ENCODE data around the gene AKR7A3.

DNA sequence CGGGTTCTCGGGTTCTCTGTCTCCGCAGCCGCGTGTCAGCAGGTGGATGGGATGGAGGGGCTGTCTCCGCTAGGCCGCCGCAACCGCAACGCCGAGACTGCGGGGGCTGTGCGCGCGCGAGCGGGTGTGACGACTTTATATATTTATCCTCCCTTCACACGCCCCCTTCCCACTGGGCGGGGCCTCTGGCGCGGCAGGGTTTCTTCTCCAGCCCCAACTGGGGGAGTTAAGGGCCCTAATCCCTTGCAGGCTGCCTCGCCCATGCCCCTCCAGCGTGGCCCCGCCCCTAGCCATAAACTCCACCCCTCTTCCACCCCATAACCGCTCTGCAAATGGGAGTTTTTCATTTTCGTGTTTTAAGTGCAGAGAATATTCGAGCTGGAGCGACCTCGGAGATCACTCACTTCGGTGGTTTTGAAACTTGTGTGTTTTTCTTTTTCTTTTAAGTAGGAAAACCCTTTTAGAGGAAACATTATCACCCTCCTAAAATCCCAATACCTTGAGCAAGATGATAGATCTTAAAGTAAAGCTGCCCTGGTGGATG lies 3.5 kb downstream of the IGSF21 start:
- PRO-cap, result no peak
- RAMPAGE, long total RNA, 4 experiments, result no peak in any of the 4 experiments

- PRO-cap, result no peak
- RAMPAGE, long total RNA, 4 experiments, result no peak in any of the 4 experiments
Observed at GRCh38 chr1:18119351-18119737, 11.7 kb downstream of the IGSF21 start.

- PRO-cap, result no peak
- RAMPAGE, long total RNA, 4 experiments, result no peak in any of the 4 experiments
Observed at GRCh38 chr1:18264684-18265123, 157.1 kb downstream of the IGSF21 start.

DNA sequence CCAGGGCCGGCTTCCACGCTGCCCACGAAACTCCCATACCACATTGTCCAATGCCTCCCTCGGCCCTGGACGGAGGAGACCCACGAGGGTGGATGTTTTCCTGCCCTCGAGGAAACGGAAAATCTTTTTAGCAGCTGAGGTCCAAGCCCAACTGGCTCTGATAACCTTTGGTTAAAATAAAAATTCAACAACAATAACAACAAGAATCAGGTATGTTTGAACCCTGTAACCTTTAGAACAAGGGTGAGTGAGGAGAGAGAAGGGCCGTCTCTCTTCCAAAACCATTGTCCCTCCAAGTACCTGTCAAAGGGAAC lies 4.0 kb upstream of the ALDH4A1 start:
- PRO-cap, result no peak
- RAMPAGE, long total RNA, 4 experiments, result start-site peak on the minus strand in 1 of 4 experiments, centred at position 129 of the sequence, 8 reads per replicate

- PRO-cap, result no peak
- RAMPAGE, long total RNA, 4 experiments, result no peak in any of the 4 experiments
Observed at GRCh38 chr1:18908776-18909628, 6.6 kb upstream of the ALDH4A1 start.

DNA sequence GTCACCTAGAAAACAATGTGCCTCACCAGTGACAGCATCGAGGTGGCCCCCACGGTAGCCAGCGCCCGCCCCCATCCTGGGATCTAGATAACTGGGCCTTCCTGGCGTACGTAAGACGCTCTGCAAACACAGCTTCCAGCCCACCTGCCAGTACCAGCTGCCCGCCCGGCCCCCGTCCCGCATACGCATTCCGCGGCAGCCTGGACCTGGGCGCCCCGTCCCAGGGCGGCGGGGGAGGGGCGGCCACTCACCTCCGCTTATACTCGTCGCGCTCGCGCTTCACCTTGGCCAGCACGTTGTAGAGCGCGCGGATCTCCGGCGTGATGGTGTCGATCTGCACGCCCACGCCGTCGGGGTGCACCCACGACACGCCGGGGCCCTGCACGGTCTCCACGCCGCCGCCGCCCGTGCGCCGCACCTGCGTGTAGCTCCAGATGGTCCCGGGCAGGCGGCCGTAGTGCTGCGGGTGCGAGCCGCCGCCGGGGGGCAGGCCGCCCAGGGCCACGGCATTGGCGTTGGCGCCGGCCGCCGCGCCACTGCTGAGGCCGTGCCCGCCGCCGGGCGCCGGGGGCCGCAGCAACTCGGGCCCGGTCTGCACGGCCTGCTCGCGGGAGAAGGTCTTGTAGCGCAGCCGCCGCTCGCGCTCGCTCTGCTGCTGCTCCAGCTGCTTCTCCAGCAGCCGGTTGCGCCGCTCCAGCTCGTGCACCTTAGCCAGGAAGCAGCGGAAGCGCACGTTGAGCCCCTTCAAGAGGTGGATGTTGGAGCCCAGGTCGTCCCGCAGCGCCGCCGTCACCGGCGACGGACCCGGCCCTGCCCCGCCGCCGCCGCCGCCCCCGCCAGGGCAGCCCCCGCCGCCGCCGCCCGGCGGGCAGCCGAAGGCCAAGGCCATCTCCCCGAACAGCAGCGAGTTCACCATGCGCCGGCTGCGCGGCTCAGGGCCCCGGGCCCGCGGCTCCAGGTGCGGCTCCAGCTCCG lies 772 bp downstream of the IFFO2 start:
- PRO-cap, result bidirectional peak, plus-strand start at position 287 of the sequence, minus-strand start at position 85 of the sequence; unidirectional peak, minus-strand start at position 674 of the sequence
- RAMPAGE, long total RNA, 4 experiments, result start-site peak on the minus strand in 1 of 4 experiments, centred at position 316 of the sequence, 7 reads per replicate

GRCh38 chr1:18998029-18998846 lies 41.8 kb upstream of the IFFO2 start:
- PRO-cap, result bidirectional peak, plus-strand start at chr1:18998618, minus-strand start at chr1:18998399
- RAMPAGE, long total RNA, 4 experiments, result no peak in any of the 4 experiments

GRCh38 chr1:19077782-19078583 lies 121.5 kb upstream of the IFFO2 start:
- PRO-cap, result no peak
- RAMPAGE, long total RNA, 4 experiments, result no peak in any of the 4 experiments

- PRO-cap, result no peak
- RAMPAGE, long total RNA, 4 experiments, result no peak in any of the 4 experiments
Observed at GRCh38 chr1:19104866-19105554, 105.1 kb downstream of the UBR4 start.

DNA sequence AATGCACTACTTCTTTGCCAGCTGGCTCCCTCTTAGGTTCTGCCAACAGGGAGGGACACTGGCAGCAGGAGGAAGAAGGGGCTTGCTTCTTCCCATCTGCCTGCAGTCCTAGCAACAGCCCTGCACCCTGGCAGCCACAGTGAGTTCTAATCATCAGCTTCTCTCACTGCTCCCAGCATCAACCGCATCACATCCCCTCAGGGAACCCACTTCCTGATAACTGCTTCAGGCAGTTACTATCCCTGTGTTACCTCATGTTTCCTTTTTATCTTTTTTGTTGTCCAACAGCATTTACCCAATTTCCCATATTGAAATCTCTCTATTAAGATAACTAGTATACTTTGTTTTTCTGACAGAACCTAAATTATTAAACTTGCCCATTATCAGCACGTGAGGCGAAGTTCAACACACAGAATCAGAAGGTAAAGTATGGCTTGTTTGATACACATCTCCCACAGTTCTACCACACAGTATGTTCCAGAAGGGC lies 86.1 kb downstream of the UBR4 start:
- PRO-cap, result no peak
- RAMPAGE, long total RNA, 4 experiments, result no peak in any of the 4 experiments

DNA sequence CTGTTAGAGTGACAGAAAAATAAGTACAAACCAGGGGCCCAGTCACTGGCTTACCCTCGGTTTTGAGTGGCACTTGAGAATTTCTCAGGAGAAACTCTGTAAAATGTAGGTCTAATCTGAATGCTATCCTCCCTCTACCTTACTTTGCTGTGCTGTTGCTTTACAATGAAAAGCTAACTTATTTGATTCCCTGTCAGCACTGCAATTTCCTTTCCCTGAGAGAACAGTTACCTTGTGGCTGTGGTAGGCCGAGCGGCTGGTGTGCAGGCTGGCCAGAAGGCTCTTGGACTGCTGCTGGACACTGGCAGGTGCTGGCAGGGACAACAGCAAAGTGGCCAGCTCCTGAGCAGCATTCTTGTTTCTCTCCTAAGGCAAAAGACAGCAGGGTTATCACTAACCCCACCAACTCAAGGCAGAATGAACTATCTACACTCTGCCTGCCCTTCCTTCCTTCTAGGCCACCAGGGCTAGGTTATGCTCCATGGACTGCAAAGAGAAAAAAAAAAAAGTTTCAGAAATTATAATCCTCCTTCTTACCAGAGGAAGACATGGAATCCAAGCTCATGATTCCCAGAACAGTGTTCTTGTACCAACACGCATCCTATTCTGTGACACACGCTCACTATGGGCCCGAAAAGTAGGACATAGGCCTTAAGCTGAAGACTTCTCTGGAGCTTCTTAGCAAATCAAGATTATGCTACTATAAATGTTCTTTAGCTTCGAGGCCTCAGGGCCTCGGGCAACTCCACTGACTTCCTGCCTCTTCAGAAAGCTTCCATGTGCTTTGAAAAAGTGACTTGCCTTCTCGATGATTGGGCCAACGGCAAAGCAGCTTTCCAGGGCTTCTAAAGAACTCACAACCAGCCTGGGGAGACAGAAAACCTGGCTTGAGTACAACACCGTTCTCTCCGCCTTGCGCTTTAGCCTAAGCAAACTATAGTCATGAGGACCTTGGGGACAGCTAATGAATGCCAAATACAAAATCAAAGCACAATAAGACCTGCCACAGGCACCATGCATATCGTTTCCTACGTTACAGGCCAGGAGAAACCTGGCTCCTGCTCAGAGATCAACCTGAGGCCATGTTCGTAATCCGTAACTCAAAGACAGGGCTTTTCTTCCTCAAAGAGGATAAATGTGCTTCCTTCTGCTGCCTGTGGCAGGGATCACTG lies 61.9 kb downstream of the UBR4 start:
- PRO-cap, result no peak
- RAMPAGE, long total RNA, 4 experiments, result no peak in any of the 4 experiments

- PRO-cap, result no peak
- RAMPAGE, long total RNA, 4 experiments, result no peak in any of the 4 experiments
Observed at GRCh38 chr1:19163922-19164667, 46.0 kb downstream of the UBR4 start.

DNA sequence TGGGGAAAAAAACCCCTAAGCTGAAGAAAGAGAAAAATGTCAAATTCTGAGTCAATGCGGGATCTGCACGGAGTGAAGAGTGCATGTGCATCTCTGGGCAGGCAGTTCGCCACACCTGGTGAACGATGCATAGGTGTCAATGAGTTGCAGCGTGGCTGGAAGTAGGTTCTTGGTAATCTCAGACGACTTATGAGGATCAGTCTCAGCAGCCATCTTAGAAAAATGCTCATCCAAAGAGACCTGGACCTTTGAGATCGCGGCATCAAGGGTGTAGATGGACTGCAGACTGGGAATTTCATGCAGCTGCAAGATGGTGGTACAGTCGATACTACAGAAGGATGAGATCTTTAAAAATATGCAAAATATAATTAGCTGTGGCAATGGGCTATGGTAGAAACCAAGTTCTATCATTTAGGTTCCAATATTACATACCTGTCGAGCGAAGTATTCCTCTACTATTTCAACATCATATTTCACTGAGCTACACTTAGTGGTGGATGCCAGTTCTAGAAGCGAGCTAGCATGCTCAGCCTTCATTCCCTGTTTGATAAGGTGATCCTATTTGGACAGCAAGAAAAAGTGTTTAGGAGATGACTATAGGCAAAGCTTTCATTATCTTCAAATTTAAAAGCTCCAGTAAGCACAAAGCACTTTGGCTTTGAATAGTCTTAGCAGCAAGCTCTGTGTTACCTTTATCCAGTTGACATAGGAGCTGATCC lies 37.2 kb downstream of the UBR4 start:
- PRO-cap, result no peak
- RAMPAGE, long total RNA, 4 experiments, result no peak in any of the 4 experiments

DNA sequence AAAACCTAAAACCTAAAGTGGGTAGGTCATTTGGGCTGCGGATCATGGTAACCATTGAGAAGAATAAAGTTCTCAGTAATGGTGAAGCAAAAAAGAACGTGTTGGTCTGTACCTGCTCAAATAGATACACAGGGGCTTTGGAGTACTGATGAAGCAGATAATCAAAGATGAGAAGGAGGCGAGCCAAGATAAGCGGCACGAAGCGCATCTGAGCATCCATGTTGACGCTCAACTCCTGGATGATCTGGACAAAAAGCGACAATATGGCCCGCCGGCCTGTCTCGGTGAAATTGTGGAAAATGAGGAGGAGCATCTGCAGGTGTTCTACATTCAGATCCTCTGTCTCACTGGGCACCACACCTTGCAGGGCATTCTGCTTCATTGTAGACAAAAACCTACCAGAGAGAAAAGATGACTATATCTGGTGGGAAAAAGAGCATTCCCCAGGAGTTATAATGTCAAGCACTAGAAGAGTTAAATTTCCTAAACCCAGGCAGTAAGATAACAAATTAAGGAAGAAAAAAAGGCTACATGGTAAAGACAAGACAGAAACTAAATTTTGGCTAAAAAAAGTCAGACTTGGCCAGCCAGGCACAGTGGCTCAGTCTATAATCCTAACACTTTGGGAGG lies 32.6 kb downstream of the UBR4 start:
- PRO-cap, result no peak
- RAMPAGE, long total RNA, 4 experiments, result no peak in any of the 4 experiments

GRCh38 chr1:19180689-19181123 lies 29.4 kb downstream of the UBR4 start:
- PRO-cap, result no peak
- RAMPAGE, long total RNA, 4 experiments, result no peak in any of the 4 experiments

DNA sequence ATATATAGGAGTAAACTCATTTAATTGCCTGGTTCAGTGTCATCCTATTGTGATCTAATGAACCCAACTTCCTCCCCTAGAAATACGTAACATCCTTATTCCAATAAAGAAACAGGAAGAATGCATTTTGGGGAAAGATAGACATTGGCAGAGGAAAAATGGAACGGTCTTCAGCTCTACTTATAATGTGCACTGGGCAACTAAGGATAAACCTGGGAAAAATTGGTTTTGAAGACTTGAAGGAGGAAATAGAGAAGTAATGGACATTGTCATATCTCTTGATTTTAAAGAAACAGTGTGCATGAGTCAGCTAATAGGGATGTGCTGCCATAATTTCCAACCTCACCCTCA lies 5.5 kb downstream of the UBR4 start:
- PRO-cap, result no peak
- RAMPAGE, long total RNA, 4 experiments, result no peak in any of the 4 experiments

DNA sequence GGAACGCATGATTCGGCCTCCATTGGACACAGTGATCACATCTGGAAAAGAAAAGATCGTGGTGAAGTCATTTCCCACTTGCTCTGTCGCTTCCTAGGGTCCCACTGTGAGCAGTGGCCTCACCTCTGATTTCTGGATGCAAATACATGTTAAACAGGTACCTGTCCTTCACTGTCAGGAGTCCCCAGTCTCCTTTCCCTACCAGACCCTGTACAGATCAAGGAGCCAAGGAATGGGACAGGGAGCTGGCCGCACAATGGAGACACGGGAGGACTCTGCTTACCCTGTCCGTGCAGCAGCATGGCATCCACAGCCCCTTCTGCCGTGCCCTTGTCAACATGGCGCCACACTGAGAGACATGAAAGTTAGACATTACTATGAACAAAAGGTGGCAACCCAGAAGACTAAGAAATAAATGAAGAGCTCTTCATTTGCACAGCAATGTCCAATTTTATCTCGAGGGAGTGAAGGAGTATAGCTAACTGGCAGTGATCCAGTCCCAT lies 7.6 kb downstream of the EMC1 start:
- PRO-cap, result no peak
- RAMPAGE, long total RNA, 4 experiments, result no peak in any of the 4 experiments

GRCh38 chr1:19260003-19261217 lies 8.8 kb downstream of the MRTO4 start:
- PRO-cap, result no peak
- RAMPAGE, long total RNA, 4 experiments, result no peak in any of the 4 experiments

- PRO-cap, result unidirectional peak, plus-strand start at chr1:19288877
- RAMPAGE, long total RNA, 4 experiments, result start-site peak on the minus strand in 1 of 4 experiments, at chr1:19288763-19288774 at its widest, 11 reads per replicate
Observed at GRCh38 chr1:19288373-19289670, at the start of gene AKR7A3. AKR7A3 (minus strand) TSS chr1:19288770.

- PRO-cap, result no peak
- RAMPAGE, long total RNA, 4 experiments, result no peak in any of the 4 experiments
Observed at GRCh38 chr1:19325265-19325674, 13.1 kb downstream of the SLC66A1 start.

All from esophagus squamous epithelium (tissue), 4 donors.